ENCODE data around the genes ESX1 and RBM41.

- PRO-cap: no peak
These were observed at the start of gene ESX1 for GRCh38 chrX:104254457-104255038. Gene ESX1, minus strand, starts transcription at chrX:104254933.

- PRO-cap: no peak
These were observed 145.1 kb upstream of the IL1RAPL2 start for GRCh38 chrX:104420842-104421275.

GRCh38 chrX:107117933-107119151, at the start of gene RBM41:
Gene RBM41, minus strand, starts transcription at chrX:107118822.
- PRO-cap: bidirectional peak, plus-strand start at chrX:107118542, minus-strand start at chrX:107118800

- PRO-cap: no peak
These were observed 65.8 kb downstream of the DNAAF6 start for GRCh38 chrX:107272099-107272646.

DNA sequence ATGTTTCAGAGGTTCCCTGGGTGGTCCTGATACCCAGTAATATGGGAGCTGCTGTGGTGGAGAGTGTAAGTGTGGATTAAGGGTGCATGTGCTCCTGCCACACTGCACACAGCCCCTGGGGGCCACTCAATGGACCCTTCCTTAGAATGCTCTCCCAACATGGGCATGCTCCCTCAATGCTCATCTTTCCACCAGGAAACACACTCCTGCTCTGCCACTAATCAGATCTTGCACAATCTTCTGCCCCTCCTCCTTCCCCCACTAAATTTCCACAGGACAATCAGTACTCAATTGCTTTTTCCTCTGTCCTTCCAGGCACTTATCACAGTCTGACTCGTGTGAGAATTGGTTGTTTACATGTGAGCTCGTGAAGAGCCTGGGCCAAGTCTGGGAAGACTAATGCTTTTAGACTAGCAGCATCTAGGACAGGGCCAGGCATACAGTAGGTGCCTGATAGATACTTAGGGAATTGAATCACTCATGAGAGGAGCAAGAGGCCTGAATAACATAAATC, 54.8 kb downstream of the PRPS1 start:
- PRO-cap: no peak

DNA sequence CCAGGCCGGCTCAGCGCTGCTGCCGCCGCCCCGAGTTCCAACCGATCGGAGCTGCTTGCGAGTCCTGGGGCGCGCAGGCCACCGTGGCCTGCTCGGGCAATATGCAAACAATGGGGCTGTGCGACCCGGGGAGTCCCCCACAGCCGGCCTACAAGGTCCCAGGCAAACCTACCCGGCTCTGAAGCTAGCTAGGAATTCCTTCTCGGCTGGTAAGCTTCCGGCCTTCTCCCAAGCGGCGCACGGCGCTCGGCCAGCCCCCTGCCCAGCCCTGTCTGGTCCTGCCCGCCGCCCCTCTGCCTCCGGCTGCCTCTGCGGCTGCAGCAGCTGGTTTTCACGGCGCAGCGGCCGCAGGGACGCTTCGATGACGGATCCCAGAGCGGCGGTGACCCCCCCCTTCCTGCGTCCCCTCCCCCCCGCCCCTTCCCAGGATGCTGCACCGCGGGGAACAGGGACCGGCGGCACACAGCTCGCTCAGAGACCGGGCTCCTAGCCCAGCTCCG, 59.4 kb downstream of the TSC22D3 start:
- PRO-cap: bidirectional peak, plus-strand start at position 33 of the sequence, minus-strand start at position 85 of the sequence; bidirectional peak, plus-strand start at position 474 of the sequence, minus-strand start at position 311 of the sequence

DNA sequence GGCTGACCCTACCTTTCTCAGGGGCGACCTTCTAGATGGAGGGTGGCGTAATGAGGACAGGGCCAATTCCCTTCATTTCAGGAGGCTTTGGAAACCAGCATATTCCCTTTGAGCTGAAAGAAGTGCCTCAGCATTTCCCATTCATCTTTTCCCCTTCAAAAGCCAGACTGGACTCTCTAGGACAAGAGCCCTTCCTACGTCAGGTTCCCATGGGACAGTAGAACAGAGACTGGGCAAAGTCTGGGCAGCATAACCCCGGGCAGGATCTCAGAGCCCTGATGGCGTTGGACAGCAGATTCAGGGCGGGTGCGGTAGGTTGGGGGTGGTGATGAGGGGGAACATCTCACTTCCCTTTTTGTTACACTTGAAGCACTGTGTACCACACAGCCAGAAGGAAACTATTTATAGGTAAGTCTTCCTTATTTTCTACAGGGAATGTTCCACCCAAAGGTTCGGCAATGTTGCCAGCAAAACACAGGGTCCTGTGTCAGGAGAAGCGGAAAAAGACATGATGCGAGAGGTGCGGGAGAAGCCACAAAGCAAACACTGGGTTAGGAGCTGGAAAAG, 54.3 kb downstream of the TSC22D3 start:
- PRO-cap: no peak

DNA sequence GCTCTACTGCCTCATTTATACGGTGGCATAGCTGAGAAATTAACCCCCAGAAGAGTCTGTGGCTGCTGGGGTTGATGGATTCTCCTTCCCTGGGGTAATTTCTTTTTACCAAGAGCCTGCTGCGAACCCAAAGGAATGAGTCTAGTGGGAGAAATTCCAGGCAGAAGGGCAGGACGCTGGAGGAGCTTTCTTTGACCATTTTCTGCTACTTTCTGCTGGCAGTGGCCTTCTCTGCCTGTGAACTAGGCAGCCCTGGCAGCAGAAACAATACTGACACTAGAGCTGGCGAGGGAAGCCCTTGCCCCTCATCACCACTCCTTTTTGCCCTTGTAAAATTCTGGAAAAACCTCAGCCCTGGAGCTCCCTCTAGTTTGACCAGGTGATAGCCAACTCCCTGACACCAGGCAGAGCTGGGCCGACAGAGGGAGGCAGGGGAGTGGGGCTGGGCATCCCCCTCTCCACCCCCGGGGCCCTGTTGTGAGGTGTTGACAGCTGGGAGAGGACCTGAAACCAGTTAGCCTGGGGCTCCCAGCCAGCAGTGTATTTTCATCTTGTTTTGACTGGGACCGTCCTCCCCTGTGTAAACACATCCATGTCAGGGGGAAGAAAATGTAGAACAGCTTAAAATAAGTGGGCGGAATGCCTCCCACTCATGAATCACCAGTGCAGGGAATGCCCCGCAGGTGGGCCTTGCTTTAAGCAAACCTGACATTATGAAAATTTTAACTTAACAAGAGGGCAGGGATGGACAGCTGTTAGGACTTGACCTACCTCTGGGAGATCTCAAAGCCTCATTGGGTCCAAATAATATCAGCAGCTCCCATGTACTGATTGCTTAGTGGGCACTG, 46.1 kb downstream of the TSC22D3 start:
- PRO-cap: no peak

GRCh38 chrX:107744112-107744609, 31.4 kb downstream of the TSC22D3 start:
- PRO-cap: no peak

DNA sequence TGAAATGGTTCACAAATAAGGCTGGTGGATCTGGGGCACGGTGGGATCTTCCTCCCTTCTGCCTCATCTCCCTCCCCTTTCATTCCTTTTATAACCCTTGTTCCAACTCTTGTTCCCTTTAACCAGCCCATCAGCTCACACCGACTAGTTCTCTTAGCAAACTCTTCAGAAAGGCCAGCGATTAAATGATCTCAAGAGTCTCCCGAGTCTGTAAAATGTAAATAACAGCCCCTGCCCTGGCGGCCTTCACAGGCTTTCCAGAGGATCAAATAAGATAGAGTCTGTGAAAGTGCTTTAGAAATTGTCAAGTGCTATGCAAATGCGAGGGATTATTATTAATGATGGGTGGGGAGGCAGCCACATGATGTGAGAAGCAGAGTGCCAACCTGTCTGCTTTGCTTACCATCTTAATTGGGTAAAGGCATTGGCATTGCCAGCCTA, 27.1 kb downstream of the TSC22D3 start:
- PRO-cap: no peak

- PRO-cap: no peak
These were observed 6.0 kb downstream of the TSC22D3 start for GRCh38 chrX:107769525-107769968.

DNA sequence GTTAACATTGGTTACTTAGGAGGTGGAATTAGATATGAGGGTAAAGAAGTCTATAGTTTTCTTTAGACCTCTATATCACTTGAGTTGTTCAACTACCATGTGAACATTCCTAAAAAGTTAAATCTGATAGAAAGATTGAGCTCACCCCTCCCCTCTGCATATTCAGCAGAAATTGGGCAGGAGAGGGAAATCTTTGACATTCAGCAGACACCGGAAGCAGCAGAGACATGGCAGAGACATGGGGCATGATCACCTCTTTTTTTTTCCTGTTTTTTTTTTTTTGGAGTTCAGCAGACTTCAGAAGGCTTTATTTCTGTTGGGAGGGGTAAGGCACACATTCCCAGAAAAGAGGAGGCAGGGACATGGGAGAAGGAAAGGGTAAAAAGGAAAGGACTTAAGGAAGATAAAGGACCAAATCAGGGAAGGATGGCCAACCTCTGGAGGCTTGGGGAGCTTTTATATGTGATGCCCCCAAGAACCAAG, 34.2 kb downstream of the KCNE5 start:
- PRO-cap: no peak

DNA sequence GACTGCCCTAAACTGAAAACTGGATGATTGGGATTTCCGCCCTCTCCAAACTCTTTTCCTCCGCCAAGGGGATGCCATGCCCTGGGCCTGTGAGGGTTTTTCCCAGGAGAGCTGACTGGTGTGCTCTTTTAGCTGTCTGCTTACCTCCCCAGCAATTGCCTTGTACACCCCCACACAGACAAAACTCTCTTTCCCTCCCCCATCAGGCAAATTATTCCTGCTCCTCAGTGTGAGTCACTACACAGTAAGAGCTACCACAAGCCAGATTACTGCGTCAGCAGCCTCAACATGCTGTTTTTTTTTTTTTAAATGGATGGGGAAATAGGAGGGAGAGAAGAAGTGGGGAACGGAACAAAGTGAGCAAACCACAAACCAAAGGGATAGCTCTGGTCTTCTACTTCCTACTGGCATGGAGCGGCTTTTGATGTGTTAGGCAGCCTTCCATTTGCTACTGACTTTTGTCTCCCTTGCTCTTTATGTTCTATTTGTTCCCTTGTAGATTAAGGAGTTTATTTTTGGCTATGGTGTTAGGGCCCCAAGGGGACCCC, 107.5 kb upstream of the ACSL4 start:
- PRO-cap: no peak

- PRO-cap: no peak
These were observed 112.0 kb upstream of the TMEM164 start for GRCh38 chrX:109890966-109891243.

- PRO-cap: unidirectional peak, plus-strand start at chrX:110002436; bidirectional peak, plus-strand start at chrX:110002654, minus-strand start at chrX:110002557; bidirectional peak, plus-strand start at chrX:110003114, minus-strand start at chrX:110002928
These were observed 540 bp upstream of the TMEM164 start for GRCh38 chrX:110002127-110003020.

DNA sequence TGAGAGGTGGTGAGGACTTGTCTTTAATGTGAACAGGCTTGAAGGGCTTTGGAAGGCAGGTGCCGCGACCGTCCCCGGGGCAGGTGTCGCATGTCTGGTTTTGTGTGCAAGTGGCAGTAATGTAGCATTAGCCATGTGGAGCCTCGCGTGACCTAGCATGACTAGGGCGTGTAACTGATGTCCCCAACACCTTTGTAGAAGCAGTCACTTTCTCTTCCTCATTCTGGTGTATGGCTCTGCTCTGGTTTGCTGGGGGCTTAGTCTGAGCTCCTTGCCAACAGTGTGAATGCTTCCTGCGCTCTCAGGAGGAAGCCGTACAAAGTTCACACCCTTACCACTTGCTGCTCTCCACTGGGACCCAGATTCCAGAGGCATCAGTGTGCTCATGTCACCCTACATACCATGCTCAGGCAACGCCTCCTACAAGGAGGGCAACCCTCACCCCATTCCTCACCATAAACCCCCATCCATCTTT, 145.6 kb downstream of the AMMECR1 start:
- PRO-cap: no peak

GRCh38 chrX:110514583-110515099, 6.1 kb upstream of the TDGF1P3 start:
- PRO-cap: no peak

DNA sequence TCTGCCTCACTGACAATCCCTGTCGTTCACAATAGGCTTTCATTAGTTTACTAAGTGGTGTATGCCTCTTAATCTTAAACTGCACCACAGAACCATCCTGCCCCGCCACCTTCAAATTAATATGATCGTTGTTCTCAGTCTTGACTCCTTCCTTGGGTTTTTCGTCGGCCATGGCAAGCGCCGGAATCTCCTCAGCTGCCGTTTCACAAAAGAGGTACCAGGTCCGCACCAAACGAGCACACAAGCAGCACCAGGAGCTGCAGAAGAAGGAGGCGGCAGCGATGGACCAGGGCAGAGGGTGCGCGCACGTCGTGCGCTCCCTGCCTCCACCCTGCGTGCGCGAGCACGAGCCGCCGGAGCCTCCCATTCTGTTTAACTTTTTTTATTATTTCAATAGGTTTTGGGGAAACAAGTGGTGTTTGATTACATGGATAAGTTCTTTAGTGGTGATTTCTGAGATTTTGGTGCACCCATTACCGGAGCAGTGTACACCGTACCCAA, 158.1 kb downstream of the PLS3 start:
- PRO-cap: no peak

GRCh38 chrX:115725427-115726064, 164.6 kb downstream of the PLS3 start:
- PRO-cap: no peak

DNA sequence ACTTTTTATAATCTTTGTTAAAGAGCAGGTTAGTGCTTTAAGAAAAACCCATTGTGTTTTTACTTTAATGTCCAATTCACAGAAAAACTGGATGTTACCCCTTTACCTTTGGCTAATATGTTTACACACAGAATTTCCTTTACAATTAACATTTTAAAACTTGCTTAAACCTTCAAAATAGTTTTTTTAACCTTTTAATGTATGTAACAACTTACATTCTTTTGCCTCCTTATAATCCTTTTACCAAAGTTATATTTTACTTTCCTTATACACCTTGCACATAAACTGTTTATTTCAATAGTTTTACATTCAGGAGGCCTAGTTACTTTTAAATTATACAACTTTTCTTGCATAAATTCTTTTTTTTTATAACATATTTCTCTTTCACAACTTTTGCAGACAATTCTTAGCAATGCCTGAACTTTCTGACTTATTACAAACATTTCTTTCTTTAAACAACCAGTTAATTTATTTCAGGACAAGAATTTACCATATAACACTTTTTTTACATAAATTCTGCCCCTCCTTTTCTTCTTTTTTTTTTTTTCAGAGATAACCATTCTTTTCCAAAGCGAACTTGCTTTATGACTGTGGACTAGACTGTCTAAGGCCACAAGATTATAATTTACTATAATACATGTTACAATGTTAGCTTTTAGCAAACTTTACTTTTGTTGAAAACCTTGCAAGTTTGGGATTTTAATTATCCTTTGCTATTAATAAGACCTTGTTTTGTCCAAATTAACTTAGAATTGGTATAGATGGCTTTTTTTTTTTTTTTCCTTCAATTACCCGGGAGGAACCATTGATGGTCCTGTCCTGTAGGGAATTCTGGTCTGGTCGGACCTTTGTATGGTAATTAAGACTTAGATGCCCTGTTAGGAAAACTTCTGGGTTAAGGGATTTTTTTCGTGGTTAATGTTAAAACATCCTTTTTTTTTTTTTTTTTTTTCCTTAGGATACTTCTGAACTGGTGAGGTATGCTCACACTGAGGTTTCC, 248.8 kb upstream of the AGTR2 start:
- PRO-cap: no peak

Measured in endothelial cell (in vitro differentiated cells).